Endometrial microvascular endothelial cells (primary cell): ENCODE measurements around a stretch of chr12.

DNA sequence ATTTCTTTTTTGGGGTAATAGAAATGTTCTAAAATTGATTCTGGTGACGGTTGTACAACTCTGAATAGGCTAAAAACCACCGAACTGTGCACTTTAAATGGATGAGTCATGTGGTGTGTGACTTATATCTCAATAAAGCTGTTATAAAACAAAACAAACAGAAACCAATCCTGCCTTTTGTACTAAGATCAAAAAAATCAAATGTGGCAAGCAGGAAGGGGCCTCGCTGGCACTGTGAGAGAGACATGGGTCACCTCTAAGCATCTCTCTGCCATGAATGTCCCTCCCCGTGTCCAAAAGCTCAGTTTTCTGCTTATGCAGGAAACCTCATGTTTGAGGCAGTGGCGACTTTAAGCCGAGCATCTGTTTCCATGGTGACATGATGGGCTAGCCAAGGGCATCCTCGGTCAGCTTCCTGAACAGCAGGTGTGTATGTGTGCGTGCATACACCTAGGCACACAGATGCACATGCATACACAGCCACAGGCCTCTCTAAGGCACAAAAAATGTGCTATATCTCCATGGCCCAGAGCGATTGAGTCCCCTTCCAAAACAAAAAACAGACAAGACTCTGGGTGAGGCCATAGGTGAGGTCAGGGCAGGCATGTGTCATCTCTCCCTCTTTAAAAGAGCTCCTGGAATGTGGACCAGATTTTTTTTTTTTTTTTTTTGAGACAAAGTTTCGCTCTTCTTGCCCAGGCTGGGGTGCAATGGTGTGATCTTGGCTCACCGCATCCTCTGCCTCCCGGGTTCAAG lies 44.5 kb downstream of the ARL6IP4 start:
- RAMPAGE, long total RNA: no peak

GRCh38 chr12:123062765-123063478 lies 82.4 kb downstream of the ARL6IP4 start:
- RAMPAGE, long total RNA: no peak

DNA sequence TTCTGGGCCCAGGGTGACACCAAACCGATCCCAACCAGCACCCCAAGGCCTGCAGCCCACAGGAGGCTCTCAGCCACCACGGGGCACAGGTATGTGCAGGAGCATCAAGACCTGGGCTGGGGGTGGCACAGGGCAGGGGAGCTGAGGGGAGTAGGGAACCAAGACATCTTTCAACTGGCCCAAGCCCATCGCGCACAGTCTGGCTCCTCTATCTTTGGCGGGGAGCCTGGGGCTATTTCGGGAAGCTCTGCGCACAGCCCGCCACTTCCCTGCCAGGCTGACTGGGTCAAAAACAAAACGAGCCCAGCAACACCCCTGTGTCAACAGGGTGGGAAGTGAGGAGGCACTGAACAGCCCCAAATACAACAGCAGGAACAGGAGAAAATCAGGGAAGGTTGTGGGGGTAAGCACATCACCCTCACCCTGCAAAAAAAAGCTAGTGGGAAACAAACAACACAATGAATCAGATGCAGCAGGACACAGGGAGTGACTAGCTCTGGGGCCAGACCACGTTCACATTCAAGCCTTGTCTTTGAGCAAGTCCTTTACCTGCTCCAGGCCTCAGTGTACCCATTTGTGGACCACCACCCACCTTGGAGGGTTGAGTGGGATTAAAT lies 84.0 kb downstream of the ARL6IP4 start:
- RAMPAGE, long total RNA: no peak

GRCh38 chr12:123115393-123116097 lies 35.3 kb downstream of the PITPNM2 start:
- RAMPAGE, long total RNA: no peak

DNA sequence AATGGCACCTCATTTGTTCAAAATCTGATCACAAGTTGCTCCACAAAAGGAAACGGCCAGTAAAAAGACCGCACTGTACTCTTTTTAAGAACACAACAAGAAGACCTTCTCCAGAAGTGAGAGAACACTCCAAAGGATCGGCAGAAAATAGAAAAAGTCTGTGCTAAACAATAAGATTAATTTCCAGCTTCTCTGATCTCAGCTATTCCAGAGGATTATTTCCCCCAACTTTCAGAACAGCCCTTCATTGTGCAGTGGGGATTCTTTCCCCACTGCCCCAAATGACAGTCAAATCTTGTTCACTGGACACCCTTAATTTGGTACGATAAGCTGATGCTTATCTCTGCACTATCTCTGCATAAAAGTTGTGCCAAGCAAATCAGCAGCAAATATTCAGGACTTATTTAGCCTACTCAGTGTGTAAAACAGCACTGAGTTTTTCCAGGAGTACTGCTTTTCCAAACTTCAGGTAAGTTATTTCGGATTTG lies 5.2 kb downstream of the MPHOSPH9 start:
- RAMPAGE, long total RNA: no peak

GRCh38 chr12:123253417-123254153 lies 18.1 kb downstream of the CDK2AP1 start:
- RAMPAGE, long total RNA: no peak

DNA sequence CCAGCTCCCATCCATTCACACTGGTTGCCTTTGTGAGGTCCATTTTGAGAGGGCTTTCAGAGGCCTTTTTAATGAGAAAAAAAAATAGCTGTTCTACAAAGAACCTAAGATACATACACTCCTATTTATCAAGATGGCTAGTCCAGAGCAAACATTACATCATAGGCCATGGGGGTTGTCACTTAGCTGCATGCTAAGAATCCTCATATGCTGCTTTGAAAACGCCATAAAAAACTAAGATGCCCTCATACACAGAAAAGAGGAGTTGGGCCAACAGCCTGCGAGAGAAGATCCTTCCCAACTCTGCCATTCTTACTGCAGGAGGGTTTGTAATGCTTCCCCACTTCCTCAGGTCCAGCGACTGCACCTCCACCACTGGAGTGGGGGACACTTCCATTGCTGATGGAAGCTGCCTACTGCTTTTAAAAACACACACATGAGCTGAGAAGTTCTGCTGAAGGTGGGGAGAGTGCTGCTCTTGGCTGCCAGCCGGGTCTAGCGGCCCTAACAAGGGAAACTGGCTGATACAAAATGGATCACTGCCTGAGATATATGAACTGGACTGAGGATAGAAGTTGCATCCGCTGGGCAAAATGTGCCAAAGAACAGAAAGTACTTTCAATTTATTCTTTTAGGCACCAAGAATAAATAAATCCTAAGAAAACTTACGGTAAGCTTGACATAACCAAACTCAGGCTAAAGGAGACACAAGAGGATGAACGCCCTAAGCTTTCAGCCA lies 22.1 kb upstream of the CDK2AP1 start:
- RAMPAGE, long total RNA: no peak

- RAMPAGE, long total RNA: no peak
Observed at GRCh38 chr12:123384380-123385418, 767 bp downstream of the KMT5A start.

GRCh38 chr12:123444616-123445003 lies 8.1 kb upstream of the RILPL2 start:
- RAMPAGE, long total RNA: no peak

DNA sequence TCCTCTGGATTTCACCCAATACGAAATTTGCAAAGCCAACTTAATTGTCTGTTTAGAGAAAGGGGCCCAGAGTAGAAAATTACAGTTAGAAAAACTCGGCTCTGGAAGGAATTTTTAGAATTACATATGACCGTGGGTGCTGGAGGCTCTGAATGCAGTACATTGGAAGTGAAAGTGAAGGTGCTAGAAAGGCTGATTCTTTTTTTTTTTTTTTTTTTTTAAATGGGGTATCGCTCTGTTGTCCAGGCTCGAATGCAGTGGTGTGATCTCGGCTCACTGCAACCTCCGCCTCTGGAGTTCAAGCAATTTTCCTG lies 22.0 kb downstream of the SNRNP35 start:
- RAMPAGE, long total RNA: no peak

DNA sequence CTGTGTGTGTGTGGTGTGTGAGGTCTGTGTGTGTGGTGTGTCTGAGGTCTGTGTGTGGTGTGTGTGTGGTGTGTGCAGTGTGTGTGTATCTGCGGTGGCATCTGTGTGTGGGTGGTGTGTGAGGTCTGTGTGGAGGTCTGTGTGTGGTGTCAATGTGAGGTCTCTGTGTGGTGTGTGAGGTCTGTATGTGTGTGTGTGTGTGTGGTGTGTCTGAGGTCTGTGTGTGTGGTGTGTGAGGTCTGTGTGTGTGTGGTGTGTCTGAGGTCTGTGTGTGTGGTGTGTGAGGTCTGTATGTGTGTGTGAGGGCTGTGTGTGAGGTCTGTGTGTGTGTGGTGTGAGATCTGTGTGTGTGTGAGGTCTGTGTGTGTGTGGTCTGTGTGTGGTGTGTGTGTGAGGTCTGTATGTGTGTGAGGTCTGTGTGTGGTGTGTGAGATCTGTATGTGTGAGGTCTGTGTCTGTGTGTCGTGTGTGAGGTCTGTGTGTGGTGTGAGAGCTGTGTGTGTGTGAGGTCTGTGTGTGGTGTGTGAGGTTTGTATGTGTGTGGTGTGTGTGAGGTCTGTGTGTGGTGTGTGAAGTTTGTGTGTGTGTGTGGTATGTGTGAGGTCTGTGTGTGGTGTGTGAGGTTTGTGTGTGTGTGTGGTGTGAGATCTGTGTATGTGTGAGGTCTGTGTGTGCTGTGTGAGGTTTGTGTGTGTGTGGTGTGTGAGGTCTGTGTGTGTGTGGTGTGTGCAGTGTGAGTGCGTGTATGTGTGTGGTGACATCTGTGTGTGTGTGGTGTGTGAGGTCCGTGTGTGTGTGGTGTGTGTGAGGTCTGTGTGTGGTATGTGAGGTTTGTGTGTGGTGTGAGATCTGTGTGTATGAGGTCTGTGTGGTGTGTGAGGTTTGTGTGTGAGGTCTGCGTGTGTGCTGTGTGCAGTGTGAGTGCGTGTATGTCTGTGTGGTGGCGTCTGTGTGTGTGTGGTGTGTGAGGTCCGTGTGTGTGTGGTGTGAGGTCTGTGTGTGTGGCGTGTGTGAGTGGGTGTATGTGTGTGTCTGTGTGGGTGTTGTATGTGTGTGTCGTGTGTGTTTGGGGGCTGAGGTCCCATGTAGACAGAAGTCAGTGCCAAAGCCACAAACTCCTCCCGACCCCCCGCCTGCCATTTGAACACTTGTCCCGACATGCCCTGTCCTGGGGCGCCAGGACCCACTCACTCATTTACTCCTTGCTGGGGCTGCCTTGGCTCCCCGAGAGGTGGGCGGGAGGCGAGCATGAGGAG lies 20.9 kb downstream of the RILPL1 start:
- RAMPAGE, long total RNA: no peak

DNA sequence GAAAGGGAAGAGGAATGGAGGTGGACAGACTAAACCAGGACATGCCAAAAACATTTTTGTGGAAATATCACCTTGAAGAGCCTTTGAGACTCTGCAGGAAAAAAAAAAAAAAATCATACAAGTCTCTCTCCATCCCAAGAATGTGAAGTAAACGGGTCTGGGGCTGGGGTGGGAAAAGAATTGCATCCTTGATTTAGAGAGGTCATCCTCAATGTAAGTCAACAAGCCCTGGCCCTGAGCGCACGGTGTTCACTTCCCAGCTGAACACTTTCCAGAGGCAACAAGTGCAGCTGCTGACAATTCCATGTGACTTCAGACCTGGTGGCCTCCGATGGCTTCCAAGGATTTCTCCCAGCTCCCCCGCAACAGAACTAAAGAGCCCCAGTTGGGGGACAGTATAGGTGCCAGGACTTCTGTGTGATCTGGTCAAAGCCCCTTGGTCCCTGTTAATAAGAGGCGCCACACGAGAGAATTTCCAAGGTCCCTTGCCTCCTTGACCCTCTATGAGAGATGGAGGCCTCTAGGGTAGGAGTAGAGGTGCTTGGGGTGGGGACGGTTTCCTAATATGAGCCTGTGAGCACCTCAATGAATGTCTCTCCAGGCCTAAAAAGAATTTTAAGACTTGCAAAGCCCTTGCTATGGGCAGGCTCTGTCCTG lies 2.4 kb downstream of the RILPL1 start:
- RAMPAGE, long total RNA: no peak

DNA sequence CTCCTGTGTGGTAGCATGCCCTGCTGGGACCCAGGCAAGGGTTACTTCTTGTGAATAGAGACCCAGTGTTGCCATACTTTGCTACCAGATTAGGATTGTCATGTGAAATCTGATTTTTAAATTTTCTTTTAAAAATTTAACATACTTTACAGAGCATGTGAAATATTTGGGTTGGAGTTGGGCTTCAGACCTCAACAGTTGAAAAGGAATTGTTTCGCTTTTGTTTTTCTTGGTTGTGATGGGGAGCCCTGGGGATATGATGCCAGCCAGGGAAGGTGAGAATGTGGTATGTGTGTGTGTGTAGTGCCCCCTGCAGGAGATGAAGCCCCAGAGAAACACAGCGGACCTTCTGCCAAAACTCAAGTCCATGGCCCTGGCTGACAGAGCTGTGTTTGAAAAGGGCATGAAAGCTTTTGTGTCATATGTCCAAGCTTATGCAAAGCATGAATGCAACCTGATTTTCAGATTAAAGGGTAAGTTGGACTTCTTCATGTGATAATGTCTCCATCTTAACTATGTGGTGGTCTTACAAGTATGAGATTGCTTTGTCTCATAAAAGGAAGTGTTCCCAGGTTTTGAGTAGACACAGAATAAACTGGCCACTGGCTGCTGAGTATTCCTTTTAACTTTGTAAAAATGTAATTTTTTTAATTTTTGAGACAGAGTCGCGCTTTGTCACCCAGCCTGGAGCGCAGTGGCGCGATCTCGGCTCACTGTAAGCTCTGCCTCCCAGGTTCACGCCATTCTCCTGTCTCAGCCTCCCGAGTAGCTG lies 14.9 kb downstream of the EIF2B1 start:
- RAMPAGE, long total RNA: no peak

GRCh38 chr12:123823251-123823578 lies 61.1 kb downstream of the DNAH10 start:
- RAMPAGE, long total RNA: no peak

DNA sequence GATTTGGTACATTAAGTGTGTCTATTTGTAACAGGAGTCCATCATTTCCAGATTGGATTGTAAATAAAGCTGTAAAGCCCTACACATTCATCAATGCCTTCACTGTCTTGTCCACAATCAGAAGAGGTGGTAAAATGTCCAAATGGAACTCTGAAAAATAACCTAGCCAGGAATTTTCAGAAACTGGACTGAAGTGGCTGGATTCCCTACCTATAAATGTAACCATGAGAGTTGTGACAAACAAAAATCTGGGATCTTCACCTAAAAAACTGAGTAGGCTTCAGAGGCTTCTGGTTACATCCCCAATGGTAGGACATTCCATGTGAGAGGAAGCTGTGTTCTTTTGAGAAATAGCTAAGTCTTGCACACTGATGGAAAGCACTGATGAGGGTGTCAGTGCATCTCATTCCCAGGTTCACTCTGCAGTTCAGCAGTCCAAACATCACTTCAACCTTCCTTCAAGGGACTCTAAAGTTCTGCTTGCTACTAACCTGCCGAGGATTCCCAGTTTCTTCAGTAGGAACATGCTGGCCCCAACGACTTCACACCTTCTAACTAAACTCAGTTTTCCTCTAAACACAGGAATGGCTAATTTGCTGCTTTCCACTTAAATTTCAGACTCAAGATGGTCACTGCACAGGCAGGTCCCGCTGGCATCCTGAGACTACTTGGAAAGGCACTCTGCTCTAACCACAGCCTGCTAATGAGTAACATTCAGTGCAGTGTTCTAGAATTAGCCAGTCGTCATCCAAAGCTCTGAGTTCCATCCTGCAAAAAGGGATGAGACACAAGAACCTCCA lies 6.3 kb downstream of the CCDC92 start:
- RAMPAGE, long total RNA: no peak

- RAMPAGE, long total RNA: no peak
Observed at GRCh38 chr12:124026778-124027099, 53.7 kb downstream of the ZNF664 start.

DNA sequence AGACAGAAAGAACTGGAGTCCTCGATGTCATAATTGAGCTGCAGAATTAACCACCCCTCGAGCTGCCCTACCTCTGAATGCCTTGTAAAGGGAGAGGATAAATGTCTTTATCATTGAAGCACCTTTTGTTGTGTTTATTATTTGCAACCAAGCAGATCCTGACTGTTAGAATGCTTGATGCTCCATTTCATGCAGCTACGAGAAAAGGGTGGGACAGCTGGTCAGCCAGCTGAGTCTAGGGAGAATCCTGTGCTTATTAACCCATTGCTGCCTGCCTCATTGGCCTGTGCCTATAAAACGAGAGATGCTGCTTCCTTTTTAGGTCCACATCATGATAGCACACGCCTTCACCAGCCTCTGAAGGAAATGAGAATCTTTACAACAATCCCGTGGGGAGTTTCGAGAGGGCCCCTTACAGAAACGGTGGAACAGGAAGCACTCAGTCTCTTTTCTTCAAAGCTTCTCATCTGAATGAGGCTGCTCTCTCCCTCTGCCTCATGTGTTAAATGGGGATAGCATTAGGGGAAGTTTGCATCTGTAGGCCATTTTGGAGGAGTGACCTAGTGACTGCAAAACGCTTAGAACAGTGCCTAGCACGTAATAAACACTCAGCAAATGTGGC lies 147.4 kb upstream of the RFLNA start:
- RAMPAGE, long total RNA: no peak

- RAMPAGE, long total RNA: no peak
Observed at GRCh38 chr12:124300094-124300525, 5.2 kb downstream of the RFLNA start.

DNA sequence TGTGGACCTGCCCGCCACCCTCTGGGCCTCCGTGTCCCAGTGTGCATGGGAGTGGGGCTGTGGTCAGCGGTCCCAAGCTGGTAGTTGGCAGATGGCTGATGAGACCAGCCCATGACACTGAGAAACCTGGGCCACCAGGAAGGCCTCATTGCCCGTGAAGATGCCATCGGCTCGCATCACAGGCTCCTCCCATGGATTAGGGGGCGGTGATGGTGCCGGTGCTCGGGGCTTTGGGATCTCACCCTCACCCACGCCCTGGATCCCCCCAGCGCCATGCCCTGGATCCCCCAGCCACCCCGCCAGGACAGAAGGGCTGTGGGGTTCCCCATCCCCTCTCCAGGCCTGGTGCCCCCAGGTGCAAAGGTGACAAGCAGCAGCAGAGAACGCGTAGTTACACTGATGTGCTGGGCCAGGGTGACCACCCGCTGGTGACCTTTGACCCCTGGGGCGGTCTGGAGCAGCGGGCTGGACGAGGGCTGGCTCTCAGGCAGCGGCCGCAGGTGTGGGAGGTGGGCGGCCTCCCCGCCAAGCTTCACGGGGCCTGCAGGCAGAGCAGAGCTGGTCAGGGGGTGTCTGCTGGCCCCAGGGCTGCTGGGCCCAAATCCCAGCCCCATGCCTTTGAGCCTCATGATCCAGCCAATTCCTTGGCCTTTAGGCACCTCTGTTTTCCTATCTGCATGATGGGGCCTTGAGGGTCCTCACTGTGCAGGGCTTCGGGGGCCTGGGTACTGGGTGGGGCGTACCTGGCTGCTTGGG lies 40.0 kb downstream of the RFLNA start:
- RAMPAGE, long total RNA: no peak

- RAMPAGE, long total RNA: no peak
Observed at GRCh38 chr12:124359459-124359895, 64.6 kb downstream of the RFLNA start.